Subcutaneous preadipocyte (primary cell): ENCODE measurements around a stretch of chr3.

DNA sequence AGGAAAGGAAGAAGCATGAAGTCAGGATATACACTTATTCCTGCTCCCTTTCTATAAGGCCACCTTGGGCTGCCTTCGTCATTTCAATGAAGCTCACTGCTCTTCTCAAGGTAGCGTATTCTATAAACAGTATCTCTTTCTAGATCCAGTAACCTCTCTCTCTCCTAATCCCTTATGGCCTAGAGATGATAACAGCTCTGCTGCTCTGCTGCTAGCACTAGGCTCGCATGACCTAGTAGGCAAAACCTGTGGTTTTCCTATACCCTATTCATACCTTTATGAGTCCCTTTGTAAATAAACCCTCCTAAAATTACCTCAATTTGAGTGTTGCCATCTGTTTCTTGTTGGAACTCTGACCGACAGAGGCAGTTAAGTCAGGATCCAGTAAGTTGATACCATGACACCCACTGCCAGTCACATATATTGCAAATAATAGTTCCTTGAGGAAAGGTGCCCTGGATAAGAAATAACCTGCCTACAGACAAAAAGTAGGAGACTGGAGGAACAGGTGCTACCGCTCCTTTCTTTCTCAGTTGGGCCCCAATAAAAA is 7.3 kb downstream of the CCDC14 start:
- CAGE, long polyA plus RNA: no peak

- CAGE, long polyA plus RNA: no peak
Observed at GRCh38 chr3:124037357-124038588, 4.6 kb downstream of the KALRN start.

DNA sequence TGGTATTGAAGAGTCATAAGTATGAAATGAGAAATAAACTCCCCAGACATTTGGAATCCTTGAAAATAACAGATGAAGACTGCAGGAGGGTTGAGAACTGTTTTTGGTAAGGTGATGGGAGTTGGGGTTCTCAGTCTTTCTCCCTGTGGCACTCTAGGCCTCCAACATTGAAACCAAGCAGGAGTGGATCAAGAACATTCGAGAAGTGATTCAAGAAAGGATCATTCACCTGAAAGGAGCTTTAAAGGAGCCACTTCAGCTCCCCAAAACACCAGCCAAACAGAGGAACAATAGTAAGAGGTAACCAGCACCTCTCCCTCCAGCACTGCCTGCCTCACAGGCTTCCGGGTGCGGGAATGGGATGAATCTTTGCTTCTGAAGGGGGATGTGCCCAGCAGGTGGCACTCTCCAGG is 237.7 kb upstream of the UMPS start:
- CAGE, long polyA plus RNA: no peak

GRCh38 chr3:124634596-124635654 is 95.3 kb upstream of the UMPS start:
- CAGE, long polyA plus RNA: no peak

DNA sequence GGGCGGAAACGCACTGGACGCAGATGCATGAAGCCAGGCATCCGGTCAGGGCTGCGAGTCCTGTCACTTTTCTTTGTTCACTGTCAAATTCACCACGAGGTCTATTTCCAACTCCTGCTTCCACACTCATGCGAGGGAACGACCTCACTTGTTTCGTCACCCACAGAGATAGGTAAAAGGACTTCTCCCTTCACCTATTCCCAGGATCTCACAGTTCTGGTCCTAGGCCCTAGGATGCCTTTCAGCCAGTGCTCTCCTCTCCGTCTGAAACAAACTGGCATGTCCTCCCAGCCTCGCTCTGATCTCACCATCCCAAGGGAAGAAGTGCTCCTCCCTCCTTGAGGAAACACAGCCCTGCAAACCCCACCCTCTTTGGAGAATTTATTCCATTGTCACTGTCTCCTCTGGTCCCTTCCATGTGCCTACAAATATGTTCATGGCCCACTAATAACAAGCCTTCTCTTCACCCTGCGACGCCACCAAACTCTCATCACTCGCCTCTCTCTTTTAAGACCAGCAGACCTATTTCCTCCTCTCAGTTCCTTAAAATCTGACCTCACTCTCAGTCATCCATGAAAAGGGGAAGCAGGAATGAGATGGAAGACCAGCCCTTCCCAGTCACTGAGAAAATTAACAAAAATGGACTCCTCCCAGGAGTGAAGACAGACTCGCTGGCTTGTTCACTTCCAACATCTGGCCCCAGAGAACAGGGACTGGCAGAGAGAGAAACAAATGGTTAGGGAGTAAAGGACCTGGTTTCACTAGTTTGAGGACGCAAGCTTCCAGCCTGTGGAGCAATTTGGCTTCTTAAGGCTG is 57.6 kb downstream of the ITGB5 start:
- CAGE, long polyA plus RNA: no peak

GRCh38 chr3:124834513-124835721 is 52.2 kb downstream of the ITGB5 start:
- CAGE, long polyA plus RNA: no peak

- CAGE, long polyA plus RNA: no peak
Observed at GRCh38 chr3:124873205-124873721, 13.9 kb downstream of the ITGB5 start.

DNA sequence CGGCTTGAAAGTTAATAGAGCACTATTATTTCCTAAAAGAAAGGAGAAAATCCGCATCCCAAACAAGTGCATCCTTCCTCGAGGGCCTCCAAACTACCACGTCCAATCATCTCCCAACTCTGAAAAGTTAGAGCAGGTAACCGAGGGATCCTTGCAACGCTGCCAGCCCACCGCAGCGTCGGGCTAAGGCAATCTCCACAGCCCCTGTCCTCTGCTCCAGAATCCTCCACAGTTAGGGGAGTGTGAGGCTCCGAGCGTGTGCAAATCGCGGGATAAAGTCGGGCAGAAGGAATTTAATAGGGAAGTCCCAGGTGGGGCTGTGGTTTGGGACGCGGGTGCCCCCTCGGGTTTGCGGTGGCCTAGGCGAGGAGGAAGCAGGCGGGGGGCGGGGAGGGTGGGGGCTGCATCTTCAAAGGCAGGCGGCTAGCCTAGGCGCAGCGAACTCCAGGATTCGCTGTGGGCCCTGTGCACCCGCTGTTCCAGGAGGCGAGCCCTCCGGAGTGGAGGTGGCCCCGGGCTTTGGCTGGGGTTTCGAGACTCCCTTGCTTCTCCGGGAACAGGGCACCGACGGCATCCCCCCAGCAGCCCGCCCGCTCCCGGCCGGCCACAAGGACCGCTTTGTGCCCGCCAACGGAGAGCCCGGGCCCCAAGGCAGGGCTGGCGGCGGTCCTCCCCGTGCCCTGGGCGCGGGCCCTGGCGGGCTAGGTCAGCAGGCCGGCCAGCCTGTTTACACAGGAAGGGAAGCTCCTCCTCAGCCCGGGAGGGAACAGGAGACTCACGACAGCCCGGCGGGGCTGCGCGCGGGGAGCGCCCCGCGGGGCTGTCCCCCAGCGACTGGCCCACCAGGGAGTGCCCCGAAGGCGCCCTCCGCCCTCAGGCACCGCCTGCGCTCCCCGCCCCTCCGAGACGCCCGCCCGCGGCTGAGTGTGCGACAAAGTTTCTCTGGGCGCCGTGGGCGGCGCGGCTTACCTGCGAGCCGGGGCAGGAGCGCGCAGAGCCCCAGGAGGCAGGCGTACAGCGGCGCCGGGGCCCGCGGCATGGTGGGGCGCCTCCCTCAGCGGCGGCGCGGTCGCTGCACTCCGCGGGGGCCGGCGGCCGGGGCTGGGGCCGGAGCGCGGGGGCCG is 841 bp downstream of the ITGB5 start:
- CAGE, long polyA plus RNA: no peak

- CAGE, long polyA plus RNA: no peak
Observed at GRCh38 chr3:125062297-125062539, 6.4 kb upstream of the HEG1 start.

DNA sequence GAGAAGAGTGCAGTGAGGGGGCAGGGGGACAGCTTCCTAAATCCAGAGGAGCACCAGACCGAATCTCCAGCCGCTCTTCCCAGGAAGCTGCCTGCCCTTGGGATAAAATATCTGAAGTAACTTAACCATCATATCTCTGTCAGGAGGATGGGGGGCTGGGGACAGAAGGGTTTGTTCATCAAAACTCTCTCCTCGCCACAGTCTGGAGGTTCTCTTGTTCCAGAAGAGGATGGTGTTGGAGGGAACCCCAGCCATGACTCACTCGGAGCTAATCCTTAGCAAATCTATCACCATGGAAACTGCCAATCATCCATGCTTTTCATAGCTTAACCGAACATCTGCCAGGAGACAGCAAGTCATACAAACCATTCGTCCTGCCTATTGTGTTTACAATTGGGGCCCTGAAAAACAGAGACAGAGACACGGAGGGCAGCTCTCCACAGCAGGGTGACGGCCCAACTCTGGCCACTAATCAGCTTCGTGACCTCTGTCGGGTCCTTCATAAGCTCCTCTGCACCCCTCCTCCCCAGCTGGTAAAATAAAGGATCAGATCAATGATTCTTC is 73.7 kb upstream of the HEG1 start:
- CAGE, long polyA plus RNA: no peak

- CAGE, long polyA plus RNA: no peak
Observed at GRCh38 chr3:125219189-125219996, 6.8 kb upstream of the SLC12A8 start.

- CAGE, long polyA plus RNA: no peak
Observed at GRCh38 chr3:125370189-125370682, 4.9 kb downstream of the ZNF148 start.

DNA sequence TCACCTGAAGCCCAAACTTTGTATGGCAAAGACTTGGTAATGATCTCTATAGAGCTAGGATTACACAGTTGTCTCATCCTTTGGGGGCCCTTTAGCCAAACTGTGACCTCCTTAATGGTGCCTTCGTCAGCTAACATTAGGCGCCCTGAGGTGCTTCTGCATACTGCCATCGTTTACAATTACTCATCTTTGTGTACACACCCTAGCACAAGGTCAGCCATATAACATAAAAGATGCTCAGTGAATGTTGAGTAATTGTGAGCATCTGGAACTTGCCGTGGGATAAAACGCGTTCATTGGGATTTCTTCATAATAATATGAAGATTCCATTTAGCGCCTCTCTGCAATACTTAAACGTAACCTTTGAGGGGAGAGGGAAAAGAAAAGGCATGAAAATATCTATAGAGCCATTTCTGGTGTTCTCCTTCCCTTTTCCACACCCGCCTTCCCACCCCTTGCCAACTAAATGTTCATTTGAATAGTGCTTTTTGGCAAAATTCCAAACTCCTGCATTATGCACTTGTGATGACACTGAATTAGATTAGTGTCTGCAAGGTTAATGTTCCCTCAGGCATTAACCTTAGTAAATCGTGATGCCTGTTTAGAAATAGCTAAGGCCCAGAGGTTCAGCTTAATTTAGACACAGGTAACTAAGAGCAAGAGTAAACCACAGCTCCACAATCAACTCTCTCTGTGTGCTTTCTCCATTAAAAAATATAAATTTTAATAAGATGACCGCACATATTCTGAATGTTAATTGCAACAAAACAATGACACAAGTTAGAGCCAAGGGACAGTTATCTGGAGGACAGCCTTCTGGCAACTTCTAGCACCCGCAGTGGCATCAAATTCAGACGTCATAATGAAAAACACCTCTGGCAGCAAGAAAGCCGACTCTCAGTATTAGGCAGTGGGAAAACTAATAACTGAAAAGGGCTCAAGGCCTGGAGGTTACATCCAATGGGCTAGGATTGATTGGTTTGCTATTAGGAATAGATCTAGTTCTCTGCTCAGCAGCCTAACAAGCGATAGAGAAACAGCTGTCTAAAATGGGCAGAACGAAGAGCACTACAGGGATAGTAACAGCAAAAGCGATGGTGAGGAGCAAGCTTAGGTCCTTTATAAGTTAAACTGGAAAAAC is 1.2 kb upstream of the ZNF148 start:
- CAGE, long polyA plus RNA: no peak

DNA sequence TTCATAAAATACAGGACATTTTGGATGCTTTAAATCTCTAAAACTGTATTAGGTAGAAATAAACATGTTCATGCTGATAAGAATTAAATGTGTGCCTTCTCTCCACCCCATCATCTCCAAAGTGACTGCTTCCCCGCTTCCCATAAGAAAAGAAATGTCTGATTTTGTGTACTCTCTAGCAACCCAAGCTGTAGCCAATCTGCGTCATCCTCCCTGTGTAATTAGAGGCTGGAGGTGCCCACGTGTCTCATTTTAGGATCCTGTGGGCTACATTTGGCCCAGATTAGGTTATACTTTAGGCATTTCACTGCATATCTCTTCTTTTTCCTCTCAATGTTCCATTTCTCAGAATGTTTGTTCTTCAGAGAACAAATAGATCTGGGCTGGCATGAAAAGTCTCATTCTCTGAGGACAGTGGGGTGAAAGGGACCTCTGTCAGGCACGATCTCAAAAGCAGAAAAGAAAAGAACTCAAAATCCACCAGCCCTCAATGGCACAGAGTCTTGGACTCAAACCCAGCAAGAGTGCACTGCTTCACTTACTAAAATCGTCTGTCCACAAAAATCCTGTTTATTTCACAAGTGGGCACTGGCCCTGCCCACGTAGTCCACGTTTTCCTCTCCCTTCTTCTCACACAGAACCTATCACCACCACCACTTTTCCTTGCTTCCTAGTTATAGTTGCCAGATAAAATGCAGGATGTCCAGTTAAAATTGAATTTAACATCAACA is 19.4 kb upstream of the ZNF148 start:
- CAGE, long polyA plus RNA: no peak

GRCh38 chr3:125404470-125404928 is 29.4 kb upstream of the ZNF148 start:
- CAGE, long polyA plus RNA: no peak

DNA sequence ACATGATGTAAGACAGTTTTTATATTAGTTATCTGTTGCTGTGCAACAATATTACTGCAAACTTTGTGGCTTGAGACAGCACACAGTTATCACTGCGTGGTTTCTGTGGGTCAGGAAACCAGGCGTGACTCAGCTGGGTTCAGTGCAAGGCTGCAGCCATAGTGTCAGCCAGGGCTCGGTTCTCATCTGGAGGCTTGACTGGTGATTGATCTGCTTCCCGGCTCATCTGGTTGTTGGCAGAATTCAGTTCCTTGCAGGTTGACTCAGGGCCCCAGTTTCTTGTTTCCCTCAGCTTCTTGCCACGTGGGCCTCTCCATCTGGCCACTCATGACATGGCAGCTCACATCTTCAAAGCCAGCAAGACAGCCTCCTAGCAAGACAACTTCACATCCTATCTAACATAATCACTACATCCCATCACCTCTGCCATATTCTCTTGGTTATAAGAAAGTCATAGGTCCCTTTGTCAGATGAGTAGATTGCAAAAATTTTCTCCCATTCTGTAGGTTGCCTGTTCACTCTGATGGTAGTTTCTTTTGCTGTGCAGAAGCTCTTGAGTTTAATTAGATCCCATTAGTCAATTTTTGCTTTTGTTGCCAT is 146.7 kb upstream of the ROPN1B start:
- CAGE, long polyA plus RNA: no peak

GRCh38 chr3:126102253-126102656 is 18.3 kb upstream of the SLC41A3 start:
- CAGE, long polyA plus RNA: no peak

- CAGE, long polyA plus RNA: no peak
Observed at GRCh38 chr3:126353573-126354733, 3.3 kb downstream of the KLF15 start.

GRCh38 chr3:126454397-126455111 is 21.1 kb downstream of the ZXDC start:
- CAGE, long polyA plus RNA: no peak

GRCh38 chr3:126530081-126530976 is 6.4 kb downstream of the CHST13 start:
- CAGE, long polyA plus RNA: no peak